ENCODE data around the genes TMEM140 and PTN.

GRCh38 chr7:134866439-134867143, 87.2 kb downstream of the CALD1 start:
- RRBS: no CpG with 5 or more reads among the region's 8 CpGs

DNA sequence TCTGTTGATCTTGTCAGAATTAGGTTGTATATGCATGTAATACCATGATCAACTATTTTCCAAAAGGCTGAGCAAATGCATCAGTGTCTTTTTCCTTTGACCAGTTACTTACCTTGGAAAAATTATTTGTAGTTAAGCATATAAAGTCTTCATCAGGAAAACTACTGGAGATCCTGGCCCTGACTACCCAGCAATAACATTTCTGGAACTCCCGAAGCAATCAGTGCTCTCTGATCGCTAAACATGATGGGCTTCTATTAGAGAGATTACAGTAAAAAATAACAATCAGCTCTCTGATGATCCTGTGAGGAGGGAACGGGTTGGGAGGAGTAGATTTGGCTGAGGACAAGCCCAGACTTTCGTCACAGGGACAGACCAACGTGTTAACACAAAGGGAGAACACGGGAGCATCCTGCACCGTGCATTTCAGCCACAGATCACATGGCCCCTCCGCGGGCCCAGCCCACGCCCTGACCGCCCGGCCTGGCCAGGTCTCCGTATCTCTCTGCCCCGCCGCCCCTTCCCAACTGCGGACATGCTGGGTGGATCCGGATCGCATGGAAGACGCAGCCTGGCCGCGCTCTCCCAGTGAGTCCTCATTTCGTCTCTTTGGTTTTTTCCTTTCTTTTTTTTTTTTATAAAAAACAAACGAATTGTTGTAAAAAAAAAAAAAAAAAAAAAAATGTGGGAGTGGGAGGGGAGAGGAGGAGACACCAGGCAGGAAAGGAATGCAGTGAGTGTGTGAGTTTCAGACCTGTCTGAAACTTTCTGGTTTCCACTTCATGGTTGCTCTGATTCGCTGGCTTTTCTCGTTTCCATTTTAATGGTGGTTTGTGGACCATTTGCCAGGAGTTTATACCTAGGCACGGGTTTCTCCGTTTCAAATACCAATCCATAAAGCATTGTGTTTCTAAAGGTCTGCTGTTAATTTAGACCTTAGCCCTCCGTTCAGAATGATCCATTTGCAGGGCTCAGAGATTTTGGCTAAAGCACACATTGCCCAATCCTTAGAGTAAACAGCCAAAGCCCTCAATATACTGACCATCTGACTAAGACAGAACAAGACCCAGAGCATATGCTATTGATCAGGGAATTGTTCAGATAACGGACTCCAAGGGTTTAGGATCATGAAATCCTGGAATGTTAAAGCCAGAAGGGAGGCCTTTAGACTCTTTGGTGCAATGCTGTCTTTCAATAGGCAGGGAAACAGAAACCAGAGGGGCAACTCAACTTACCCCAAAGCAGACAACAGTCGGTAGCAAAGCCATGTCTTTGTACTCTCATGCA, 94.8 kb upstream of the AGBL3 start:
- RRBS: 4% methylated on average over 5 of the region's 30 CpGs

- RRBS: no CpG with 5 or more reads among the region's 5 CpGs
Measured at GRCh38 chr7:134910181-134910773, 76.0 kb upstream of the AGBL3 start.

GRCh38 chr7:135147669-135148916, at the start of gene TMEM140:
TMEM140 (plus strand) TSS chr7:135148072.
- RRBS: 12% methylated on average over 1 of the region's 16 CpGs

DNA sequence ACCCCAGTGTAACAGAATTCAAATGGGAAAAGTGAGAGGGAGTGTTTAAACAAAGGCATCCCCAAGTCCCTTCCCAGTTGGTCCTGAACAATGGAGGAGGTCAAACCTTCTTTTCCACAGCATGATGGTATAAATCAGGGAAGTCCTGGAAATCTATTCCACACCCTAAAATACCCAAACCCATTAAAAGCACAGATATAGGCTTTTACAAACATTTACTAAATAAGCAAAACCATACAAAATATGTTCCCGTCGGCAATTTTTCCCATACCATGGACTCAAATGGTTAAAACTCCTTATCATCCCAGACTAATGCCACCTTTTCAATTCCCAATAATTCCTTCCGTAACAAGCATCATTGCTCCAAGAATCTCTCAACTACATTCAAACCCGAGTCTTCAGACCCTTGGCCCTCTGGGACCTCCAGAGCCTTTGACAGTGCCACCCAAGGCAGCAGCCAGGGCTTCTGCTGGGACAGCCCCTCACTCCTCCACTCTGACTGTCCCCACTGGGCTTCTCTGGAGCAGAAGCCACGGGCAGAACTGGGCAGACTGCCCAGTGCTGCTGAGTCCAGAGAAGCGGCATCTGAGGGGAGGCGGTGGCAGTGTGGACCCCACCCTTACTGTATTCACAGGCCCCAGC, 9.0 kb downstream of the CYREN start:
- RRBS: no CpG with 5 or more reads among the region's 7 CpGs

DNA sequence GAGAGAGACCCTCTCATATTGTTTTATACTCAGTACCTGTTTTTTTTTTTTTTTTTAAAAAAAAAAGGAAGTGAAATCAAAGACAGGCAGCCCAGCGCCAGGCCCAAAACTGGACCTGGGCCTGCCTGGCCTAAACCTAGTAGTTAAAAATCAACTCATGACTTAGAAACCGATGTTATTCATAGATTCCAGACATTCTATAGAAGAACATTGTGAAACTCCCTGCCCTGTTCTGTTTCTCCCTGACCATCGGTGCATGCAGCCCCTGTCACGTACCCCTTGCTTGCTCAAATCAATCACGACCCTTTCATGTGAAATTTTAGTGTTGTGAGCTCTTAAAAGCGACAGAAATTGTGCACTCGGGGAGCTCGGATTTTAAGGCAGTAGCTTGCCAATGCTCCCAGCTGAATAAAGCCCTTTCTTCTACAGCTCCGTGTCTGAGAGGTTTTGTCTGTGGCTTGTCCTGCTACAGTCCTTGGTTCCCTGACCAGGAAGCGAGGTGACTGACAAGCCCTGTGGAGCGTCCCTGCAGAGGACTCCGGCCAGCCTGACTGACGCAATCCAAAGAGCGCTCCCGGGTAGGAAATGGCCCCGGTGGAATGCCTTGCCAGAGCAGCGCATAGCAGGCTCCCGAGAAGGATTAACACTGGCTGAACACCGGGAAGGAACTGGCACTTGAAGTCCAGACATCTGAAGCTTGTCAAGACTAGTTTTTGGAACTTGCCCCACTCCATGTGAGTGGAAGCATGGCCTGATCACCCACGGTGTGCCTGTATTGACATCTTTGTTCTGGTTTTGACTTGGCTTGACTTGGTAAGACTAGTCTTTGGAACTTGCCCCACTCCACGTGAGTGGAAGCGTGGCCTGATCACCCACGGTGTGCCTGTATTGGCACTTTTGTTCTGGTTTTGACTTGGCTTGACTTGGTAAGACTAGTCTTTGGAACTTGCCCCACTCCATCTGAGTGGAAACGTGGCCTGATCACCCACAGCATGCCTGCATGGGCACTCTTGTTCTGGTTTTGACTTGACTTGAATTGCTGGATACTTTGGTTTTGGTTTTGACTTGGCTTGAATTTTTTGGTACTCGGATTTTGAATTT, 1.1 kb upstream of the CYREN start:
- RRBS: 24% methylated on average over 2 of the region's 25 CpGs

DNA sequence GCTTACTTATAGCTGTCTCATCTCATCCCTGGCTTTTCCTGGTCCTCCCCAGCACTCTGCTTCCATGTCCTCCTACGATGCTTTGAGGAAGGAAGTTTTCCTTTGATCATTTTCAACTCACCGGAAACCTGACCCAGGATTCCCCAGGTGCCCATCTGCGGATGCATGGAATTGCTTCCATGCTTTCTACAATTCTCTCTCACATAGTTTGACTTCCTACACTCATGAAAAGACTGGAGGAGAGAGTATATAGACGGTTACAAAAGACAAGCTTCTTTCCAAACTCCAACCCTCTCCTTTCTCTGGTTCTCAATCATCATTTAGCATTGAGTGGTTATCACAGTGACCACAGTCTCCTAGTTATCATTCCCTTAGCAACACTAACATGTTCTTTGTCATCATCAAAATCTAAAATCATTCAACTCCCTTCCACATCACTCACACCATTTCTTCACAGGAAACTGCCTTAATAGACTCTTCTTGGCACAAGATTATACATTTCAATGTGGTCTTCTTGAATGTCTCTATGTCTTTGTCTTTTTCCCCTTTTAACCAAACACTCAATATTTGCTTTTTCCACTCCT, 126.4 kb downstream of the CNOT4 start:
- RRBS: no CpG with 5 or more reads among the region's 4 CpGs

DNA sequence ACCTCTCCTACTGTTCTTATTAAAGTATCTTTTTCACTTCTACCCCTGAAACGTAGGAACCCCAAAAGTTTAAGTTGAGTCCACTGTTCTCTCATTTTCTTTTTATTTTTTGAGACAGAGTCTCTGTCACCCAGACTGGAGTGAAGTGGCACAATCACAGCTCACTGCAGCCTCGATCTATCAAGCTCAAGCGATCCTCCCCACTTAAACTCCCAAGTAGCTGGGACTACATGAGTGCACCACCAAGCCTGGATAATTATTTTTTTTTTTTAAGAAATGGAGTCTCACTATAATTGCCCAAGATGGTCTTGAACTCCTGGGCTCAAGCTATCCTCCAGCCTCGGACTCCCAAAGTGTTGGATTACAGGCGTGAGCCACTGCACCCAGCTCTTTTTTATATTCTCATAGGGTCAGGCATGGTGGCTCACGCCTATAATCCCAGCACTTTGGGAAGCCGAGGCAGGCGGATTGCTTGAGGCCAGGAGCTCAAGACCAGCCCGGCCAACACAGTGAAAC, 13.1 kb downstream of the CNOT4 start:
- RRBS: no CpG with 5 or more reads among the region's 9 CpGs

GRCh38 chr7:135577582-135578119, 19.9 kb downstream of the NUP205 start:
- RRBS: no CpG with 5 or more reads among the region's 3 CpGs

- RRBS: no CpG with 5 or more reads among the region's 1 CpG
Measured at GRCh38 chr7:135630121-135630660, 32.1 kb upstream of the STMP1 start.

- RRBS: no CpG with 5 or more reads among the region's 4 CpGs
Measured at GRCh38 chr7:135638422-135638901, 23.9 kb upstream of the STMP1 start.

DNA sequence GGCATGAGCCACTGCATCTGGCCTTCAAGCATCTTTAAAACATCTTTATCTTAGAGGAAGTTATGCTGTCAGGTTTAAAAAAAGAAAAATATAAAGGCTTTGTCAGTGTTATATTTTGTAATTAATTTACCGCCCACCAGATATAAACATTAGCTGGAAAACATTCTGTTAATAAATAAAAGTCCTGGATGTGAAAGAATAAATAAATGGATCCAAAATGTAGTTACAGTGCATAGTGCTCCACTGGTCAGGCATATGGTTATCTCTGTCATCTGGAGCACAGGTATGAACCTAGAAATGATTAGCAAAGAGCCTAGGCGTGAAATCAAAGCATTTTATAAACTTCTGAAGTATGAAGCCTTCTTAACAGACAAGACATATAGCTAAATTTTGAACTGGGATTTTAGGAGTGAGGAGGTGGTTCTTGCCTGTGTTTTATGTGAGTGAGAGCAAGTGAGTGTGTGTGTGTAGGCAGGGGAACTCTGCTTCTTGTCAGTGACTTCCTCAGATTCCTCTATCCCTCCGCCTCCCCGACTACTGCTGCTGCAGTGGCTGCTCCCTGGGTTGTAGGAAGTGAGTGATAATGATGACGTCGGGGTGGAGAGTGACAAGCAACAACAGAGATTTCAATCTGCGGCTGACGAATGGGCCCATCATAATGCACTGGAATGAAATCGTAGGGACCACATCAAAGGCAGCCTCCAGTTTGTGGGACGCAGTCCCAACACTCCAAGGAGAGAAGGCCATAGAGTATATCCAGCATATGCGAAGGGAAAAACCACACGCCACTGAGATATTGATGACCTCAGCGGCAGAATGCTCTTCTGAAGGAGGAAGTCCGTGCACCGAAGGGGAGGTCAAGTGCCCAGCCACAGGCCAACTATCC, 11.7 kb upstream of the STMP1 start:
- RRBS: no CpG with 5 or more reads among the region's 15 CpGs

DNA sequence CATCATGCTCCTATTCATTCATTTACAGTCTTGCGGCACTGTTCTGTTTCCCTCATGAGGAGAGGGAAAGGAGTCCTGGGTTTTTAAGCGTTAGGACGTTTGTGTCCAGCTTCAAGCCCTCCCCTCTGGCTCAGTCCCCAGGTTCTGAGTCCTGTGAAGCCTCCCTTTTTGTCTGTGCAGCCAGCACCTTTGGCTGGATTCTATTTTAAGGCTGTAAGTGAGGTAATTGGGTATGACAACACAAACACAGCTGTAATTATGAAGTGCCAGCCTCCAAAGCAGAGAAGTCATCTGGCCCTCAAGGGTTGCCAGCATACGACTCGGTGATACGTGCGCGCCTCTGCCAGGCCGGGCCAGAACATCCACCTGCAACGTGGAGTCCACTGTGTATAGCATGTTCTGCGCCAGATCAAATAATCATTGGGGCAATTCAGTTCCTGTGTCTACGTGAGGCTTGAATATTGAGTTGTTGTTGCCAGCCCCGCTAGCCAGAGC, 6.7 kb upstream of the FAM180A start:
- RRBS: no CpG with 5 or more reads among the region's 13 CpGs

DNA sequence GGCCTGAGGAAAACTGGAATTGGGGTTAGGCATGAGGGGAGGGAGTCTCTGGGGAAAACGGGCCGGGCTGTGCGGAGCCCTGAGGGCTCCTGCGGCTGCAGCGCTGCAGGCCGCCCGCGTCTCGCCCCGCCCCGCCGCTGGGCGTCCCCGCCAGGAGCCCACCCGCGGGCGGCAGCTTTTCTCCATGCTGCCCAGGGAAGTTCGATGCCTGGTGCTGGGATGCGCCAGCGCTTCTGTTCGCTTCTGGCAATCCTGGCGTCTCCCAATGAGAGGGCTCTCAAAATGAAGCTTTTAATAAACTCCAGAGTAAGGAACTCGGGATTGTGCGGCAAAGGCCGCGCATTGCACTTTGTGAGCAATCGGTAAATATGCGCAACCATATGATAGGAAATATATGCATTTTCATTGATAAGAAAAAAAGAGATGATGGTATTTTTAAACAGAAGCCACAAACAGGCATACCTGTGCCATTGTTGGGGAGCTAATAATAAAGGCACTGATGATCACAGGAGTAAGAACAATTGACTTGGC, 2.8 kb downstream of the CHRM2 start:
- RRBS: no CpG with 5 or more reads among the region's 28 CpGs

DNA sequence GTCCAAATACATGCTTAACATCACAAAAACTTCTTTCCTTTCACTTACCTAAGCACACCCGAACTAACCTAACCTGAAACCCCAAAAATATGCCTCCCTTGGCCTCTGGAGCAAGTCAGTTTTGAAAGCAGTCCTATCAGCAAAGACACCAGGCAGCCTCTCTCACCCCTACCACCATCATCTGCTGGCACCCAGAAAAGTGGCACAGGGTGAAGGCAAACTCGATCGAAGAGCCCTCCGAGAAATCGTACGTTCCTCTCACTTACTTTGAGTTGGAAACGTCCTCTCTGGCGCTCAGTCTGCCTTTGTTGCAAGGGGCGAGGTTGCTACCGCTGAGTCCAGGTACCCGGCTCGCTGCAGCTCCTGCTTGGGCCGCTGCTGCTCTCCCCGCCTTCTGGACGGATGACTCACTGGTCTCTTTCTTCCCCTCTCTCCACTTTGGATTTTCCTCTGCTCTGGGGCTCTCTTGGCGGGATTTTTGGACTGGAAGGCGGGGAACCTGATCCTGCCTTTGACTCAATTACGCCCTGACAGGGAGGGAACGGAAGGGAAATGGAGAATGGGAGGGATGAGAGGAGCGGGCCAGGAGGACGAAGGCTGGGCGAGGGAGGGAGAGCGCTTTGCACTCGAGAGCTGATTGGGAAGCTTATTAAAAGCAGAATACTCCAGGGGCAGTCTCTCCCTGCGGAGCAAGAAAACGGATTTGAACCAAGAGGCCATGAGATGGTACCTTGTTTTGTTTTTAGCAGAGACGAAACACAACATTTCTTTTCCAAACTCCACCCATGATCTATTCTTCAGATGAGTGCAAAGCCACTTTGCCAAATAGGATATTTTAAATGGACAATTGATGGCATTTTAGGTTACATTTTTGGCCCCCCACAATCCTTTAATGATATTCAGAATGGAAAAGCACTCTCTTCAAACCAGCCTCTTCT, at the start of gene PTN:
TSS of gene PTN (minus strand) at position 561 of the 938 bp plus-strand sequence.
- RRBS: no CpG with 5 or more reads among the region's 27 CpGs

DNA sequence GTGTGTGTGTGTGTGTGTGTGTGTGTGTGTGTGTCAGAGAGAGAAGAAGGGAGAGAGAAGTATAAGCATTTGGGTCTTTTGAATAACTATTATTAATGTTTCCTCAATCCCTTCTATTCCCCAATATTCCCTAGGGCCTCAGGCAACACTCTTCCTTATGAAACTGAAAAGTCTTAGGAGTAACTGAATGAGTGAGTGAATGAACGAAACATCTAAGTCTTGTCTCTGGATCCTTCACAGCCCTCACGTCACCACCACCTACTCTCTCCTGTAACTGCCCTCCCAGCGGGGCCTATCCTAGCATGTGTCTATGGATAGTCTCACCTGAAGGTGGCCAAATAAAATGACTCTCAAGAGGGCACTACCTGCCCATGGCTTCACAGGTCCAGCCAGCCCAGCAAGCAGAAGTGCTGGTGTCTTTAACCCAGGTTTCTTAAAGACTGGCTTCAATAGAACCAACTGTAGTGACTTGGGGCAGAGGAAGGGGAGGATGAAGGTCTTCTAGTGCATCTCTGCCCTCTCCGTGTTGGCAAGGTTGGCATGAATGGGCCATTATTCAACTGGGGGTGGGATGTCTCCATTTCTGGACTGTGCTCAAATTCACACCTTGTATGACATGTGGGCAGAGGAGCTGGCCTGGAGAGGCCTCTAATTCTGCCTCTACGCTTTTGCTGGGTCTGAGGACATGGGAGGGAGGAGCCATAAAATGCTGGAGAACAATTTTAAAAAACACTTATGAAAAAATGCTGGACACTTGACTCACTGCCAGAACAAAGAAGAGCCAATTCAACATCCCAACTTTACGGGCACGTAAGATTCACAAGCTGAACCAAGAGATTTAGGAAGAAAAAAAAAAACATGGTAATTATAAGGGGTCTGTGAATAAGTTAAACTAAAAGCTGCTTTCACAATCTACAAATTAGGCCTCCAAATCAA, 29.8 kb upstream of the DGKI start:
- RRBS: no CpG with 5 or more reads among the region's 7 CpGs

- RRBS: no CpG with 5 or more reads among the region's 5 CpGs
Measured at GRCh38 chr7:137880337-137880825, 33.6 kb upstream of the DGKI start.

DNA sequence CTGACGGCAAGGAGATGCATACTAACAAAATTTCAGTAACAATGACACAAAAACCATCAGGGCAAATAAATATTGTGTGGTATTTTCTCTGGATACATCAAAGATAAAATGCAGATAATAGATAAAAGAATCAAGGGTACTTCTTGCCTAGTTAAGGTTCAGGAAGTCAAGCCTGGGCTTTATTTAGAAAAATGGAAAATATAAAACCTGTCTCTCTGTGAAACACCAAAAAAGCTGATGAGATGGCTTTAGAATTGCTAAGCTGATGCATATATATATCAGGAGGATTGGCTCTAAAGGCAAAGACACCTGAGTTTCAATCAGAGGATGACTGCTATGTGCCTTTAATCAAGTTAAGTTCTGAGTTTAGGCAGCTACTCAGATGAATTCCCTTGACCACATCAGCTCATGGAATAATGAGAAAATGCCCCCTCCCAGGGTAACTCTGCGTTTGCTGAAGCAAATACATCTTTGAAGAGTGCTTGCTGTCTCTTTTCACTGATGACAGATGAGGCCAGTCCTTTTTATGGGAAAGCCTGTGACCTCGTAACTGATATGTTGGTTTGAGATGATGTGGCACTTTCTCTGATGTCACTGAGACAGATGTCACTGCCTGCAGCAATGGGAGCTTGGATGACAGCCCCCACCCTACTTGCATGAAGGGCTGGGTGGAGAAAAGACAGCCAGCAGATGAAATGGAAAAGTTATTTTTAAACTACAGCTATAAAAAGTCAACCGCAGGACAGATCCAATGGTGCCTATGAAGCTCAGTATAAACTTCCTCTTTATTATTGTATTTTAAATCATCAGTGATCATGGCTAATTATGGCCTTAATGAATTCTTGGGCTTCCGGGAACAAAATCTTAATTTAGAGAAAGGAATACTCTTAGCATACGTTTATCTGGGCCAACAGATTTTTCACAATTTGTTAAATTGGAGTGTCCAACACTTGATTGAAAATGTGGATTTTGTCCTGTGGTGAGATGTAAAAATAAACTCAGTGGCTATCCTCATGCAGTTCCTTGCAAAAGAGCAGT, 43.7 kb upstream of the DGKI start:
- RRBS: no CpG with 5 or more reads among the region's 6 CpGs

- RRBS: no CpG with 5 or more reads among the region's 2 CpGs
Measured at GRCh38 chr7:137942438-137942859, 59.4 kb downstream of the CREB3L2 start.

DNA sequence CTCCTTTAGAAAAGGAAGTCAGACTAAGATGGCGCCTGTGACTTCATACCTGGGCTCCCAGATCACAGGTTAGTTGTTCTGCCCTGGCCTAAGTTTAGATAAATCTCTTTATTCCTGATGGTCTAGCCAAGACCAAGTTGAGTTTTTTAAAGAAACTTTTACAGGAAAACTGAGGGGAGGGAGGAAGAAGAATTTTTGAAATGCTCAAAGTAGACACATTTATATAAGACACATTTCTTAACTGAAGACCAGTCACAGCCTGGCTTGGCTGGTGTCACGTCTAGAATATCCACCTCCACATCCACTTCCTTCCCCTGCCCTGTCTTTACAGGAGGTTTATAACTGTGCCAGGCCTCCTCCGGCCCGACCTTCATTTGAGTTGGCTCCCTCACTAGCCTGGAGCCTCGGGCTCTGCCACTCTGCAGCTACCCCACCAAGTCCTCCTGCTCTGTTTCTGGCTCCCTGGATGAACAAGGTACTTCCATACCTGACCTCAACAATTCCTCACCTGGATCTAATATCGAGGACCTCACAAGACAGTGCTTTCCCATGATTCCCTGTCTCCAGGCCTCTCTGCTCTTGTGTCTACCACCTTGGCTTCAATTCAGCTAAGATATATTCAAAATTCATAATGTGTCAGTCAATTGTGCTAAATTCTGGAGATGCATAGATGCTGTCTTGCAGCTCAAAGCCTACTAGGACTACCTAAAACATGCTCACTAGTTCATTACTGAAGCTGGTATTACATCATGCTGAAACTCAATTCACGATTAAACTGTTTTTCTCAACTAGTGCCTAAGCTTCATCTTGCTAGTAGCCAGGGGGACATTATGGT, 54.1 kb downstream of the CREB3L2 start:
- RRBS: no CpG with 5 or more reads among the region's 7 CpGs

Measured in islet of Langerhans (tissue), 1 donor.